PFSK-1 (cell line): Measurements from ENCODE around the gene EXD2.

- RRBS = no CpG with 5 or more reads among the region's 16 CpGs
Observed at GRCh38 chr14:68526393-68527185, 266.3 kb downstream of the ZFP36L1 start.

DNA sequence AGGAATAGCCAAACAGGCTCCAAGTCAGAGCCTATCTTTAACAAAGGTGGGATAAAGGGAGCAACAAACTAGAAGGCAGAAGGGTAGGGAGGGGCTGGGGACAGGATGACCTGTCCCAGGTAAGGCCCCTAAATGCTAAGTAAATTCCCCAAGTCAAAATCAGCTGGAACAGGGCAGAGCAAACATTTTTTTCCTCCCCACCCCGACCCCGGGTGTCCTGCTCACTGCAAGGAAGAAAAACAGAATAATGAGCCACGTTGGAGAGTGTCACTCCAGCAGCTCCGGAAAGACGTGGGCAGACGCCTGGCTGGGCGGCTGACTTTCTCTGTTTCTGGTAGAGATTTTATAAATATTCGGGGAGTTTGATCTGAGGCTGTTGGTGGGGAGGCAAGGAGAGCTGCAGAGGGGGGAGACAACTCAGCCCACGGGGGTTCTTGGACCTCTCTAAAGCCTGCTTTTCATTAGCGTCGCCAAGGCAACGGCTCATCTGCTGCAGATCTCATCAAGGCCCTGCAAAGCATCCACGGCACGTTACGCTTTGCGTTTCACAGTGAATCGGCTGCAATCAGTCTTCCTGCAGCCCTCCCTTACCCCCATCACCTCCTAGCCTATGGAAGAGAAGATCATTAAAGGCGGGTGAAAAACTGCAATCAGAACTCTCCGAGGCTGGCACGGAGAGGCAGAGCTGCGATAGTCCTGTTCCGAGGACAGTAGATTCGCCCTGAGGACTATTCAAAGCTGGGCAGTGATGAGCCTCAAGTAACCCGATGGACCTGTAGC, 207.2 kb downstream of the ZFP36L1 start:
- RRBS = 56% methylated on average over 3 of the region's 24 CpGs

GRCh38 chr14:68620003-68620556, 172.8 kb downstream of the ZFP36L1 start:
- RRBS = no CpG with 5 or more reads among the region's 3 CpGs

GRCh38 chr14:68676629-68677005, 116.2 kb downstream of the ZFP36L1 start:
- RRBS = no CpG with 5 or more reads among the region's 9 CpGs

DNA sequence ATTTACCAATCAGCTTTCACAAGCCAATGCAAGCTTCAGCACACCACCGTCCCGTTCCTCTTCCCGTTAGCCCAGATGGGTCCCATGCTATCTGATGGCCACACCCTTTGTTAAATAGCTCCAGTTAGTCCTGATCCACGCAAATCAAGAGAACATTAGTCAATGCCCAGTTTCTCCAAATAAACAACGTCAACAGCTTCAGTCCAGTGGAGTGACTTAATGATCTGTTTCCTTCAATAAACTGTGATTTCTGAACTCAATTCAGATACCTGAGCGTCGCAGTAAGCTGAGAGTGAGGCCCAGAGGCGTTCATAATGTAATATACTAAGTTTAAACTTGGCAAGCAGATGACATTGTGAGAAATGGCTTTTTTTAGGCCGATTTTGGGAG, 112.3 kb downstream of the ZFP36L1 start:
- RRBS = no CpG with 5 or more reads among the region's 9 CpGs

GRCh38 chr14:68790546-68791484, 2.1 kb downstream of the ZFP36L1 start:
- RRBS = no CpG with 5 or more reads among the region's 15 CpGs

DNA sequence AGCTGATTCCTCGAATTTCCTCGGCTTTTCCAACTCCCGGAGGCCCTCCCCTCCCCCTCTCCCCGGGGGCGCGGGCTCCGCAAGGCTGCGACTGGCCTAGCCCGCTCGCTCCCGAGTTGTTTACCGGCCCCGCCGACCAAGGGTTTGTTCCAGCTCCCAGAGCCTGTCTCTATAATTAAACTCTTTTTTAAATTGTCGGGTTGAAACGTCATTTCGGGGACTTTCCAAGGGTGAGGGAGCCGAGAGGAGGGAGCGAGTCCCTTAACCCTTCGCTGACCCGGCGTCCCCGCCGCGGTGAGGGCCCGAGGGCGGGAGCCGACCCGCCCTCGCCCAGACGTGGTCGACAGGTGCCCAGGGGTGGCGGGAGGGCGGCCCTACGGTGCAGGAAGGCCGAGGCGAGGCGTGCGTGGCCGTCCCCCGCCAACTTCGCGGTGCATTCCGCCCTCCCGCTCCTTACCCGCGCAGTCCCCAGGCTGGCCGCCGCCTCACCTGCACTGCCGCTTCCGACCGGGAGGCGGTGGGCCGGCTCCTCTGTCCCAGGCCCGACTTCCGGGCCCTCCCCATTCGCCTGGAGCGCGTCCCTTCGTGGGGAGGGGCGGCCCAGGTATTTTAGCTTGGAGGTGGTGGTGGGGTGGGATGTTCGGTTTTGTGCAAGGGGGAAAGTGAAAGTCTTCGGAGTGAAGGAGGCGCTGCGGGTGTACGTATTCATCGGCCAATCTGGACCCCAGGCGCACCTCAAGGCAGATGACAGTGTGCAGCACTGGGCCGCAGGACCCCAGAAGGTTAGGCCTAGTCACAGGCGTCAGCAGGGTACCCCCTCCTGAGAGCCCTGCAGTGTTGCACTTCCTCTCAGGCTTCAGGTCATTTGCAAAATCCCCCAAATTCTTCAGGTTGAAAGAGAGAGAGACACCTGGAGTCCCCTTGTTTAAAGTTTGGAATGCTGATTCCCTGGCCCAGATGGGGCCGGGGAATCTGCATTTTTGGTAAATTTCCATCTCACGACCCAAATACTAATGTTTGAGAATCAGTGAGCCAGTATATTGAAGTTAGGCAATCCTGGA, 3.0 kb upstream of the ZFP36L1 start:
- RRBS = 19% methylated on average over 12 of the region's 72 CpGs

DNA sequence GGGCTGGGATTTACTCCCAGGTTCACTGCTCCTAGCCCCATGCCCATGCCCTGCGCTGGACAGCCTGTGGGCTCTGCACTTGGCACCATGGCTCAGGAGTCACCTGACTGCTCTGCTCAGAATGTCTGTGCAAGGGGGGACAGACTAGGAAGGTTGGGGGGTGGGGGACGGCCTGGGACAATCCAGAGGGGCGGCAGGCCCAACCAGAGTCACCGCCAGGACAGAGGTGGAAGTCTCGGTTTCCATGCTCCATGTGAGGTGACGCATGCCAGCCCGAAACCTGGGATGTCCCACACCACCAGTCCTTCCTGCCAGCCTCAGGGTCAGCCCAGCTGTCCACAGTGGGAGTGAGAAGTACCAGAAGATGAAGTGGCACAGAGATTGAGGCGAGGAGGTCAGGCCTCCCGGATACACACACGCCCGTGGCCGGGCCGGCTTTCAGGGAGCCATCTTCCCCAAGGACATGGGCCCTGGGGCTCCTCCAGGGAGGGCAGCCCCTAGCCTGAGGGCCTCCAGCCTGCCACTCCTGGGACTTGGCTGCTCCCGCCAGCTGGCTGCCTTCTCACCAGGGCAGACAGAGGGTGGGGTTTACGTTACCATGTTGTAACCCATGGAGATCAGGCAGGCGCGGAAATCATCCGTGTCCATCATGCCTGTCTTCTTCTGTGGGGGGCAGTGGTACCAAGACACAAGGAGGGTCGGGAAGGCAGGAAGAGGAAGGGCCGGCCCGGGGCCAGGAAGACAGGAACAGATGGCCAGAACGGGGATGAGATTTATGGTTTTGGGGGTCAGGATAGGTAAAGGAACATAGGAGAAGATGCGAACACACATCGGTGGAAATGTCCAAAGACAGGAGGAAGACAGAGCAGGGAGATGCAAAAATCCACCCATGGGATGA, 85.2 kb upstream of the ZFP36L1 start:
- RRBS = no CpG with 5 or more reads among the region's 24 CpGs

- RRBS = no CpG with 5 or more reads among the region's 11 CpGs
Observed at GRCh38 chr14:68882328-68882782, 89.5 kb upstream of the ZFP36L1 start.

DNA sequence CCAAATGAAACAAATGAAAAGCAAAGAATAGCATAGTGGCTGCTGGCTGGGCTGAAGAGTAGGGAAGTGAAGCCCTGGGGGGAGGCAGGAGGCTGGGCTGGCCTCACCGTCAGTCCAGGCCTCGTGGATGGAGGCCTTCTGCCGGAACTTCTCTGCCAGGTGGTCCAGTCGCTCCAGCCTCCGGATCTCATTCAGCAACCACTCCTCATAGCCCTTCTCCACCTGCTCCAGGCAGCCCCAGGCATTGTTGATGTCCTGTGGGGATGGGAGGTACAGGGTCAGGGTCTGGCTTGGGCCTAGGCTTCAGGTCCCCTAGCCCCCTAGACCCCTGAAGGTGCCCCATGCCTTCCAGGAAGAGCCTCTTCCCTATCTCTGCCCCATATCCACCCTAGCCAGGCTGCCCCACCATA, 89.1 kb downstream of the ACTN1 start:
- RRBS = 100% methylated on average over 2 of the region's 5 CpGs

GRCh38 chr14:68908703-68909647, 70.1 kb downstream of the ACTN1 start:
- RRBS = 96% methylated on average over 4 of the region's 16 CpGs

DNA sequence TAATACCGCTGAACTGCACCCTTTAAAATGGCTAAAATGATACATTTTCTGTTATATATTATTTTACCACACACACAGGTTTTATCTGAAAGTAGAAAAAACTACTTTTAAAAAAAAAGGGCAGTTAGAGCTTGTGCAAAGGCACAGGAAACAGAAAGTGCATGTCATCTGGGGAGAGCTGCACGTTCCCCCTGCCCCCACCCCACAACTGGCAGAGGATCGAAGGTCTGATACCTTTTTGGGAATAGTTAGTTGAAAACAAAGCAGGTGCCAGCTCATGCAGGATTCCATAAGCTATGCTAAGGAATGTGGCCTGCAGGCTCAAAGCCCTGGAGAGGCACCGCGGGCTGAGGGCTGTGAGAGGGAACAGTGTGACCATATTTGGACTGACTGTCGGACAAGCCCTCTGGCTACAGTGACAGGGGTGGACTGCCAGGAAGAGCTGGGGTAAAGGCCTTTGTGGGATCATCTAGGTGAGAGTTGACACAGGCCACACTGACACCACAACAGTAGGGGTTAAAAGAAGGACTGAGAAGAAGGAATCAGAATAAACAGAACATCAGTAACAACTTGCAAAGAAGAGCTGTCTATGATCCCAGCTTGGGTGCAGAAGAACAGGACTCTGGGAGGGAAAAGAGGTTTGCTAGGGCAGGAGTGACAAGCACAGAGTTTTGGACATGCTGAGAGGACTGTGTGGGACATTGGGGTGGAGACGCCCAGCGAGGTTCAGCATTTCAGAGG, 54.7 kb downstream of the ACTN1 start:
- RRBS = no CpG with 5 or more reads among the region's 8 CpGs

GRCh38 chr14:68947700-68948325, 31.3 kb downstream of the ACTN1 start:
- RRBS = no CpG with 5 or more reads among the region's 11 CpGs

DNA sequence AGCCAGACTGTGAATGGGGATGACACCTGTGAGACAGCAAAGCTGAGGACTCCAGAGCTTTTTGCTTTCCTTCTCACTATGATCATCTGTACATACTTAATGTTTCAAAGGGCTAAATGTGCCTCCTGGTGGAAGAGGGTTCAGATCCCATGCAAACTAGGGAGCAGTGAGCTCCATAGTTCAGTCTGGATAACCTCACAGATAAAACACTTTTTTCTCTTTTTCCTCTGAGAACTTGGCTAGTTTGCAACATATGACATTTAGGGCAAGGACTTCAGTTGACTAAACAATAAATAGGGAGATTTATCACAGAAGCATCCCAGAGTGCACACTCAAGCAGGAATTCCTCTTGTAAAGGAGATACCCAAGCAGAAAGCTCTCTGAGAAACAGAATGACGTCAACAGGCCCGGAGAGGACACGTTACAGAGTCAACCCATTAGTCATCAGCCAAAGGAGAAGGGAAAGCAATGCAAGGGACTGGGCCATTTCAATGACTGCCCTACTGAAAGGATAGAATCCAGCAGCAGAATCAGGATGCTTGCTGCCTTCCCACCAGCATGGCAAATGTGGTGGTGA, 80.7 kb upstream of the ACTN1 start:
- RRBS = no CpG with 5 or more reads among the region's 3 CpGs

- RRBS = 0% methylated on average over 7 of the region's 64 CpGs
Observed at GRCh38 chr14:69191003-69192199, at the start of gene EXD2. Gene EXD2, plus strand, starts transcription at chr14:69191498.

- RRBS = no CpG with 5 or more reads among the region's 5 CpGs
Observed at GRCh38 chr14:69281420-69281844, 21.5 kb downstream of the GALNT16 start.

DNA sequence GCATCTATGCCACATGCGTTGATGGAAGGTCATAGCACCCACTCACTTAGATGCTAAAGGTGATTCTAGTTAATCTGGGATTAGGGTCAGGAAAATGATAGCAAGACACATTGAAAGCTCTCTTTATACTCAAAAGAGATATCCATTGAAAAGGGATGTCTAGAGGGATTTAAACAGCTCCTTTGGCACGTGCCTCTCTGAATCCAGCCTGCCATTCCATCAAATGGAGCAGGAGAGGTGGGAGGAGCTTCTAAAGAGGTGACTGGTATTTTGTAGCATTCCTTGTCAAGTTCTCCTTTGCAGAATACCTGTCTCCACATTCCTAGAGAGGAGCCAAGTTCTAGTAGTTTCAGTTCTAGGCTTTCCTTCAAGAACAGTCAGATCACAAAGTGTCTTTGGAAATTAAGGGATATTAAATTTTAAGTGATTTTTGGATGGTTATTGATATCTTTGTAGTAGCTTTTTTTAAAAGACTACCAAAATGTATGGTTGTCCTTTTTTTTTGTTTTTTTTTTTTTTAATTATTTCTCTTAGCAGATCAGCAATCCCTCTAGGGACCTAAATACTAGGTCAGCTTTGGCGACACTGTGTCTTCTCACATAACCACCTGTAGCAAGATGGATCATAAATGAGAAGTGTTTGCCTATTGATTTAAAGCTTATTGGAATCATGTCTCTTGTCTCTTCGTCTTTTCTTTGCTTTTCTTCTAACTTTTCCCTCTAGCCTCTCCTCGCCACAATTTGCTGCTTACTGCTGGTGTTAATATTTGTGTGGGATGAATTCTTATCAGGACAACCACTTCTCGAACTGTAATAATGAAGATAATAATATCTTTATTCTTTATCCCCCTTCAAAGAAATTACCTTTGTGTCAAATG, 25.2 kb upstream of the PLEKHD1 start:
- RRBS = no CpG with 5 or more reads among the region's 6 CpGs

- RRBS = no CpG with 5 or more reads among the region's 3 CpGs
Observed at GRCh38 chr14:69532635-69533143, 42.0 kb downstream of the CCDC177 start.

DNA sequence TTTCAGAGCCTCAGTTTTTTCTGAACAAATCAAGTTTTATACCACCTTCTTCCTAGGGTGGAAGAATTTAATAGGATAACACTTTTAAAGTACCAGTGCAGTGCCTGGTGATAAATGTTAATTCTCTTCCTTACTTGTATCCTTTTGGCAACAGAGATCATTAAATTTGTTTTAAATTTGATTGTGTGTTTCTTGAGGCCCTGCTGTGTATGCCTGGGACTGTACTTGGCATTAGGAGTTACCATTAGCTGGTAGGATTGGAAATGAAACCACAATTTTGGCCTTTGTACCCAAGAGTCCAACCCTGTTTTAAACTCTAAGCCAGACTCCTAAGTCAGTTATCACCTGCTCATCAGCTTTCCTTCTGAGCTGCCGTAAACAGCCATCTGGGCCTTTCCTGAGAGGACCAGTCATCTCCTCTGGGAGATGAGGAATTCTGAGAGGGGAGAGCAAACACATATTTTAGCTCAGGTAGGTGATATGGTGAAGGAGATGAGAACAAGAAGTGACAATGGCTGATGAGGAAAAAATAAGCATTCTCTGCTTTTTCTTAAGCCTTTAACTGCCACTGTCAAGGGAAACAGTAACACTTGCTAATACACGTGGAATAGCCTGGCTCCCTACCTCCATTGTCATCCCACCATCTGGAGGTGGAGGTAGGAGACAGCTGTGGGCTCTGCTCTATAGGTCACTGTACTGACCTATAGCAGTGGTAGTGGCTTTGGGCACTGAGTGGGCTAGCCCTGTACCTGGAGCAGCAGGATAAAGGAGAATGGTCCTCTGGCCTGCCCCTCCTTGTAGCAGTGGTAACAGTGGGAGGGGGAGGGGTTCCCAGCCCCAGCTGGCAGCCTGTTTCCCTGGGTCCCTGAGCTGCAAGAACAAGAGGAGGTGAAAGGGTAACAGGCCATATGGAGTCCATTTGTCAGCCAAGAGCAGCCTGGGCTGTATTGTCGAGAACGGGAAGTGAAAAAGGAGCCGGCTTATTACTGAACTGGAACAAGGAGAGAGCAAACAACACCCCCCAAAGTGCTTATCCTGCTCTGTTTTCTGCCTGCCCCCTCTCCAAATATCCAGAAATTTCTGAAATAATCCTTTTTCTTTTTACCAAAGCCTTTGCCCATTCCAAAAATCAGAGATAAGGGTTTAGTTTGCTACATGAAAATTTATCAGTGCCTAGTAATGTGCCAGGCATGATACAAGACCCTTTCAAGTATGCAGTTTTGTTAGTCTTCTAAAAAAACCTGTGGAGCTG, 74.0 kb upstream of the SRSF5 start:
- RRBS = no CpG with 5 or more reads among the region's 5 CpGs